GM12878 (cell line): ENCODE measurements around the gene CDRT15L2.

GRCh38 chr17:19549777-19550397 is 16.2 kb downstream of the SLC47A1 start:
- RAMPAGE, long total RNA = no peak
- RRBS, 2 experiments = no CpG with 5 or more reads among the region's 3 CpGs
CAGE:
- cytosol, long polyA minus RNA = no peak
- cytosol, long polyA plus RNA = no peak
- long polyA plus RNA = no peak
- nucleolus, long total RNA = no peak
- nucleus, long polyA plus RNA = no peak
- nucleus, long total RNA = no peak

- RAMPAGE, long total RNA = no peak
- RRBS, 2 experiments = no CpG with 5 or more reads among the region's 16 CpGs
CAGE:
- cytosol, long polyA minus RNA = no peak
- cytosol, long polyA plus RNA = no peak
- long polyA plus RNA = no peak
- nucleolus, long total RNA = no peak
- nucleus, long polyA plus RNA = no peak
- nucleus, long total RNA = no peak
Observed at GRCh38 chr17:19736089-19736788, 11.9 kb downstream of the ALDH3A1 start.

GRCh38 chr17:19737904-19738640 is 10.0 kb downstream of the ALDH3A1 start:
- RAMPAGE, long total RNA = no peak
- RRBS, 2 experiments = no CpG with 5 or more reads among the region's 19 CpGs
CAGE:
- cytosol, long polyA minus RNA = no peak
- cytosol, long polyA plus RNA = no peak
- long polyA plus RNA = no peak
- nucleolus, long total RNA = no peak
- nucleus, long polyA plus RNA = no peak
- nucleus, long total RNA = no peak

GRCh38 chr17:19965044-19966252 is 12.2 kb downstream of the AKAP10 start:
- RAMPAGE, long total RNA = no peak
- RRBS, 2 experiments = no CpG with 5 or more reads among the region's 3 CpGs
CAGE:
- cytosol, long polyA minus RNA = no peak
- cytosol, long polyA plus RNA = no peak
- long polyA plus RNA = no peak
- nucleolus, long total RNA = start-site peak on the minus strand at chr17:19964961-19965544, 36 reads; start-site peak on the minus strand at chr17:19966054-19966167, 24 reads
- nucleus, long polyA plus RNA = no peak
- nucleus, long total RNA = no peak

DNA sequence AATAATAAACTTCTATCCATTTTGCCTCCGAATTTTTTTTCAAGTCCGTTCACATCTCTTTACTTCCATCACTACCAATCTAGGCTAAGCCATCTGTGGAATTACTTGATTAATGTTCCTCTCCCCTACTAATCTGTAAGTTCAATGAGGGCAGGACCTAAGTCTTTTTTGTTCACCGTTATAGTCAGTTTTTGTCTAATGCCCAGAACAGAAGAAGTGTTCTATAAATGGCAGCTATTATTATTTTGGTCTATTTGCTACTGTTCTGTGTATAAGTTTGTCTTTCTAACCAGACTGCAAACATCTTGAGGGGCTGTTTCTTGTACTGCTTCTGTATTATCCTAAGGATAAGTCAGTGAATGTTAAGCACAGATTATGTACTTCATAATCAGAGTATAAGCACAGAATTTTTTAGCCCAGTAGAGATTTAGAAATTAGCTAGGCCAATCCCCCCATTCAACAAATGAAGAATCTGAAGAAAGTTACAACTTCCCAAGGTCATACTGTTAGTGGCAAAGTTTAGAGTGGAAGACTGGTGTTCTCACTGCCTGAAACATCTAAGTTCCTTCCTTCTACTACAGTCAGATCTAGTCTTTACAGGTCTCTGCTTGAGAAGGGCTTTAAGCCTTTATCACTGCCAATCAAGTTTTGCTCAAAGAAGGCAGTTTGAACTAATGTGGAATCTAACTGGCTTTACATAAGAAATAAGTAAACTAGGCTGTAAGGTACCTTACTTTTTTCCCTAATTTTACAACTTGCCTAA is 11.2 kb downstream of the AKAP10 start:
- RAMPAGE, long total RNA = no peak
- RRBS, 2 experiments = no CpG with 5 or more reads among the region's 3 CpGs
CAGE:
- cytosol, long polyA minus RNA = no peak
- cytosol, long polyA plus RNA = no peak
- long polyA plus RNA = no peak
- nucleolus, long total RNA = start-site peak on the minus strand centred at position 470 of the sequence, 40 bp wide, 21 reads
- nucleus, long polyA plus RNA = no peak
- nucleus, long total RNA = no peak

- RAMPAGE, long total RNA = no peak
- RRBS, 2 experiments = no CpG with 5 or more reads among the region's 15 CpGs
CAGE:
- cytosol, long polyA minus RNA = no peak
- cytosol, long polyA plus RNA = no peak
- long polyA plus RNA = no peak
- nucleolus, long total RNA = no peak
- nucleus, long polyA plus RNA = no peak
- nucleus, long total RNA = no peak
Observed at GRCh38 chr17:20063385-20064638, 54.7 kb downstream of the SPECC1 start.

GRCh38 chr17:20095777-20096072 is 86.6 kb downstream of the SPECC1 start:
- RAMPAGE, long total RNA = no peak
- RRBS, 2 experiments = no CpG with 5 or more reads among the region's 5 CpGs
CAGE:
- cytosol, long polyA minus RNA = no peak
- cytosol, long polyA plus RNA = no peak
- long polyA plus RNA = no peak
- nucleolus, long total RNA = no peak
- nucleus, long polyA plus RNA = no peak
- nucleus, long total RNA = no peak

DNA sequence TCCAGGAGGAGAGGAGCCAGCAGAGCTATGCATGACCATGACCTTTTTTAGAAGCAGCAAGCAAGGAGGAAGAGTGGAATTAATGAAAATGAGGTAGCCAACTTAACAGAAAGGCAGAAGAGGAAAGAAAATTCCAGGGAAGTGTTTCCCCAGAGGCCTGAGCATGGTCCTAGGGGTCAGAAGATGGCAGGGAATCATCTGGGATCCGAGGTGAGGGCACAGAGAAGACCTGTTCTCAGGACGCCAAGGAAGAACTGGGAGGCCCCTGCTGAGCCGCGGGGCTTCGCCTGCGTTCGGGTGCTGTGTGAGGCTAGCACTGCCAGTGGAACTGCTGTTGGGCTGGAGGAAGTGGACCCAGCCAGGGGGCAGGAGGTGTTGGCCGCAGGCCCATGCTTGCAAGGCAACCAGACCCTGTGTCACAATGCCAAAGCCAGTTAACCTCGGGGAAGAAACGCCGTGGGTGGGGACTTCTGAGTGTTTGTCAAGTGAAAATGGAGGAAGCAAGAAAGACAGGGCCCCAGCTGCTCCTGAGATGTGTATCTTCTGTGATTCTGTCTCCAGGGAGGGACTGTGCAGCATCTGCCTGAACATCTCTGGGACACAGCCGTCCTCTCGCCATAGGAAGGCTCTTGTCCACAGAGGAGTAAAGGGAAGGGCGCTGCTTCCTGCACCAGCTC is 185.5 kb downstream of the LGALS9B start:
- RAMPAGE, long total RNA = no peak
- RRBS, 2 experiments = no CpG with 5 or more reads among the region's 14 CpGs
CAGE:
- cytosol, long polyA minus RNA = no peak
- cytosol, long polyA plus RNA = no peak
- long polyA plus RNA = no peak
- nucleolus, long total RNA = no peak
- nucleus, long polyA plus RNA = no peak
- nucleus, long total RNA = no peak

GRCh38 chr17:20313700-20314352 is 153.5 kb downstream of the LGALS9B start:
- RAMPAGE, long total RNA = no peak
- RRBS, 2 experiments = no CpG with 5 or more reads among the region's 10 CpGs
CAGE:
- cytosol, long polyA minus RNA = no peak
- cytosol, long polyA plus RNA = no peak
- long polyA plus RNA = no peak
- nucleolus, long total RNA = no peak
- nucleus, long polyA plus RNA = no peak
- nucleus, long total RNA = no peak

DNA sequence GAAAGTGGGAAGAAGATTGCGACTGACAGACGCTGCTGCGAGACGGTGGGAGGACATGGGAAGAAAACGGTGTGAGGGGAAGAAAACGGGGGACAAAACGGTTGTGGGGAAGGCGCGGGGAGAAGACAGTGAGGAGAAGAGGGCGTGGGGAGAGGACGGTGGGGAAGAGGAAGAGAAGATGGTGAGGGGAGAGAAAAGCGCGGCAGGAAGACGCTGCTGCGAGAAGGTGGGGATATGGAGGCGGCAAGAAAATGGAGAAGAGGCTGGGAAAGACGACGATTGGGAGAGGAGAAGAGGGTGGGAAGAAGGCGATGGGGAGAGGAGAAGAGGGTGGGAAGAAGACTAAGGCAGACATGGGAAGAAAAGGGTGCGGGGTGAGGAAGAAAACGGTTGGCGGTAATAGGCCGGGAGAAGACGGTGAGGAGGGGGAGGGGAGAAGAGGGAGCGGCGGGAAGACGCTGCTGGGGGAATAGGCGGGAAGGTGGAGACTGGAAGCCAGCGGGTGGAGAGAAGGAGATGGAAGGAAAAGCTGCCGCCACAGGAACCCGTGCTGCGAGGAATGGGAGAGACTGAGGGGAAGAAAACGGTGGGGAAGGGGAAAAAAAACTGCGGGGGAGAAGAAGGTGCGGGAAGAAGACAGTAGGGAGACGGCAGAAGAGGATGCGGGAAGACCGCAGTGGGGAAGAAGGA is 46.9 kb upstream of the CDRT15L2 start:
- RAMPAGE, long total RNA = no peak
- RRBS, 2 experiments = no CpG with 5 or more reads among the region's 38 CpGs
CAGE:
- cytosol, long polyA minus RNA = no peak
- cytosol, long polyA plus RNA = no peak
- long polyA plus RNA = no peak
- nucleolus, long total RNA = no peak
- nucleus, long polyA plus RNA = no peak
- nucleus, long total RNA = no peak

DNA sequence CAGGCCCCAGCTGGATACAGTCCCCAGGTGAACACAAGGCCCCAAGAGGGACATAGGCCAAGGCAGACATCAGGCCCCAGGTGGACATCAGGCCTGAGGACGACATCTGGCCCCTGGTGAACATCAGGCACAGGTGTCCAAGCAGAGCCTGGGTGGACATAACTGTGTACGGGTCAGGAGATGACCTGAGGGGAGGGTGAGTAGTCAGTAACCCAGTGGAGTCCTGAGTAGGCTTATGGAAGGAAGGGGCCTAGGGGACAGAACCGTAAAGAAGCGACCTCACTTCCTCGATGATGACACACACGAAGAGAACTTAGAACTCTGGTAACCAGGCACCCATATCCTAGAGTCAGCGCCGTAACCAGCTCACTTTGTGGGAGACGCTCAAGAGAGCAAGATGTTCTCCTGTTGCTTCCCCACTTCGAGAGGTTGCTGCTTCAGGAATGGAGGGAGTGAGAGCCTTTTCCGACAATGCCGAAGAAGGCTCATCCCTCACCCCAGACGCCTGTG is at the start of gene CDRT15L2:
Gene CDRT15L2, plus strand, starts transcription at position 378 of the 510 bp plus-strand sequence.
- RAMPAGE, long total RNA = no peak
- RRBS, 2 experiments = no CpG with 5 or more reads among the region's 13 CpGs
CAGE:
- cytosol, long polyA minus RNA = no peak
- cytosol, long polyA plus RNA = no peak
- long polyA plus RNA = no peak
- nucleolus, long total RNA = no peak
- nucleus, long polyA plus RNA = no peak
- nucleus, long total RNA = no peak

GRCh38 chr17:20843669-20844184 is 199.1 kb downstream of the USP22 start:
- RAMPAGE, long total RNA = no peak
- RRBS, 2 experiments = 2 to 21% methylated on average over 7 of the region's 65 CpGs
CAGE:
- cytosol, long polyA minus RNA = no peak
- cytosol, long polyA plus RNA = no peak
- long polyA plus RNA = no peak
- nucleolus, long total RNA = no peak
- nucleus, long polyA plus RNA = no peak
- nucleus, long total RNA = no peak

DNA sequence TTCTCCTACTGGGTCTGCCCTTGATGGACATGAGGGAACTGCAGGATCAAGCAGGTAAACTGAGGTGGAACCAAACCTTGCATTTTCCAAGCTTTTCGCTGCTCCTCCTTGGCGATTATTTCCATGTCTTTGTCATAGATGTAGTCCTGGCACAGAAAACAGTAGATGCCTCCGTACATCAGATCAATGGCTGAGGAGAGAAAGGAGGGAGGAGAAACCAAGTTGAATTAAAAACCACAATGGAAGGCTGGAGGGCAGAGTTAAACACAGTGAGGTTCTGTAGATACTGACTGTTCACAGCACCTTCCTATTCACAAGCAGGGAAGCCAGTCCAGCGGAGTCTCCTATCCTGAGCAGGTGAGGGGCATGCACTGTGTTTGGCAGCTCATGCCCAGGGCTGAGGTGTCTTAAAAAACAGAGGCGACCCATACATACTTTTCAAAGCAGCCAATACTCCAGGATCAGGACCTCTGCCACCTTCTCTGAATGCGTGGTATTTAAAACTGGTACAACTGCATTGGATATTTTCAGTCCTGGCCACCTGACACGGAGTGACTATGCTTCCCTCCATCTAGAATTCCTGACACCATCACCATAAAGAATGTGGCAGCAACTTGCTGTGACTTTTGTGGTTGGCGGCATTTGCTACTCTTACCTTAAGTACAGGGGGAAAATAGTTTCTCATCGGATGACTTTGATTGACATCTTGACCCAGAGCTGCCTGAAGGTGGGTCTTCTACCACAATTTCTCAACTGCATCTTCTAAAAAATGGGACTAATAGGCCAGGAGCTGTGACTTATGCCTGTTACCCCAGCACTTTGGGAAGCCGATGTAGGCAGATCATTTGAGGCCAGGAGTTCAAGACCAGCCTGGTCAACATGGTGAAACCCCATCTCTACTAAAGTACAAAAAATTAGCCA is 21.5 kb downstream of the USP22 start:
- RAMPAGE, long total RNA = no peak
- RRBS, 2 experiments = no CpG with 5 or more reads among the region's 10 CpGs
CAGE:
- cytosol, long polyA minus RNA = no peak
- cytosol, long polyA plus RNA = no peak
- long polyA plus RNA = no peak
- nucleolus, long total RNA = no peak
- nucleus, long polyA plus RNA = no peak
- nucleus, long total RNA = no peak

GRCh38 chr17:21130831-21131401 is 4.2 kb downstream of the DHRS7B start:
- RAMPAGE, long total RNA = no peak
- RRBS, 2 experiments = no CpG with 5 or more reads among the region's 2 CpGs
CAGE:
- cytosol, long polyA minus RNA = no peak
- cytosol, long polyA plus RNA = no peak
- long polyA plus RNA = no peak
- nucleolus, long total RNA = no peak
- nucleus, long polyA plus RNA = no peak
- nucleus, long total RNA = no peak

- RAMPAGE, long total RNA = no peak
- RRBS, 2 experiments = no CpG with 5 or more reads among the region's 6 CpGs
CAGE:
- cytosol, long polyA minus RNA = no peak
- cytosol, long polyA plus RNA = no peak
- long polyA plus RNA = no peak
- nucleolus, long total RNA = no peak
- nucleus, long polyA plus RNA = no peak
- nucleus, long total RNA = no peak
Observed at GRCh38 chr17:21140997-21141411, 14.2 kb downstream of the DHRS7B start.

GRCh38 chr17:21197817-21198256 is 16.1 kb downstream of the TMEM11 start:
- RAMPAGE, long total RNA = no peak
- RRBS, 2 experiments = no CpG with 5 or more reads among the region's 9 CpGs
CAGE:
- cytosol, long polyA minus RNA = no peak
- cytosol, long polyA plus RNA = no peak
- long polyA plus RNA = no peak
- nucleolus, long total RNA = start-site peak on the minus strand at chr17:21197986-21198056, 34 reads
- nucleus, long polyA plus RNA = no peak
- nucleus, long total RNA = no peak

- RAMPAGE, long total RNA = no peak
- RRBS, 2 experiments = no CpG with 5 or more reads among the region's 2 CpGs
CAGE:
- cytosol, long polyA minus RNA = no peak
- cytosol, long polyA plus RNA = no peak
- long polyA plus RNA = no peak
- nucleolus, long total RNA = no peak
- nucleus, long polyA plus RNA = no peak
- nucleus, long total RNA = no peak
Observed at GRCh38 chr17:21231867-21232496, 18.0 kb upstream of the TMEM11 start.

DNA sequence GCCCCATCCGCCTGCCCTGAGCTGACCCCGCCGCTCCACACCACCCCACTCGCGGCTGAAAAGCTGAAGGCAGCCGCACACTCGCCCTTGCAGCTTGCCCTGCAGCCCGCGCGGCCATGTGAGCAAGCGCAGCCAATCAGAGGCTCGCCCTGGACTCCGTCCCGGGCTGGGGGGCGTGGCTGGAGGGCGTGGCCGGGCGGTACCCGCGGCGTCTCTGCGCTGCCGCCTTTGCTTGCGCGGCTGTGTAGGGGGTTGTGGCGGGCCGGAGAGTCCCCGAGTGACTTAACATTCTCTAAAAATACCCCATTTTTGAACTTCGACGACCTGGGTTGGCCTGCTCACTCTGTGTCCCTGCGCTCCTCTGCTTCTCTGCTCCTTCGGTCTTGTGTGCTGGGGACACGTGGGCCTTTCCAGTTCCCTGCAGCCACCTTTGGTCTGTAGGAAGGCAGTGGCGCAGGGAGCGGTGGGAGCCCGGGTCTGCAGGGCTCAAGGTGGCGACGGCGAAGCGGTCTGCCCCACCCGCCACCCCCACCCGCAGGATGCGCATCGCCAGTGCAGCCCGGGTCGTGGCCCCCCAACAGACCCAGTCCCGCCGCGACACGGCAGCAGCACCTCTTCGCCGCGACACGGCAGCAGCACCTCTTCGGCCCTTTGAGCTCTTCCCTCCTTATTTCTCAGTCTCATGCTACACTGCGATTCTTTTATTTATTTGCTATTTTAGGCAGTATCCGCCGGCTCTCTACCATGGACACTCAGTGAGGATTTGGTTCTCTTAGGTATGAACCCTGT is 8.6 kb upstream of the MAP2K3 start:
- RAMPAGE, long total RNA = no peak
- RRBS, 2 experiments = under 1 to 1% methylated on average over 20 of the region's 58 CpGs
CAGE:
- cytosol, long polyA minus RNA = no peak
- cytosol, long polyA plus RNA = no peak
- long polyA plus RNA = no peak
- nucleolus, long total RNA = no peak
- nucleus, long polyA plus RNA = no peak
- nucleus, long total RNA = no peak

DNA sequence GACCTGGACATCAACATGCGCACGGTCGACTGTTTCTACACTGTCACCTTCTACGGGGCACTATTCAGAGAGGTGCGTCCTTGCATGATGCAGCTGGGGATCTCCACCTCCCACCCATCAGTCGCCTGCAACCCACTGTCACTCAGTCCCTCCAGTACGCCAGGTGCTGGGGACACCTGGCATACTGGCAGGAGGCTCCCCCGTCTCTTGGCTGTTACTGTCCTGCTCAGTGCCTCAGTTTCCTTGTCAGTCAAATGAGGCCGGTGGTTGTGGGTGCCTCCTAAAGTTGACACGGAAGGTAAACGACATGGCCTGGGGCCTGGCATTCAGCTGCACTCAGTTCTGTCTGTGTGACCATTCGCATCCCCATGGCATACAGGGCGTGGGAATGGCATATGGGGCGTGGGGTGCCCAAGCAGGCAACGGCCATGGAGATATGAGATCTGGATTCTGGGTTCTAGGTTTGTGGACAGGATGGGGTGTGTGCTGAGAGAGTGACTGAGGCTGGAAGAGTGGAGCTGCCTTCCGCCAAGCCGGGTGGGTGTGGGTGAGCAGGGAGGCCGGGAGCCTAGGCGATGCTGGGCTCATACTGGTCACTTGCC is 16.5 kb downstream of the MAP2K3 start:
- RAMPAGE, long total RNA = no peak
- RRBS, 2 experiments = no CpG with 5 or more reads among the region's 19 CpGs
CAGE:
- cytosol, long polyA minus RNA = no peak
- cytosol, long polyA plus RNA = no peak
- long polyA plus RNA = no peak
- nucleolus, long total RNA = no peak
- nucleus, long polyA plus RNA = no peak
- nucleus, long total RNA = no peak

- RAMPAGE, long total RNA = no peak
- RRBS, 2 experiments = no CpG with 5 or more reads among the region's 19 CpGs
CAGE:
- cytosol, long polyA minus RNA = no peak
- cytosol, long polyA plus RNA = no peak
- long polyA plus RNA = no peak
- nucleolus, long total RNA = no peak
- nucleus, long polyA plus RNA = no peak
- nucleus, long total RNA = no peak
Observed at GRCh38 chr17:21612247-21612795, 80.0 kb upstream of the KCNJ18 start.